Vagina (tissue), 1 donor: ENCODE measurements around the gene SGO1.

GRCh38 chr3:16493640-16494058, 19.9 kb downstream of the RFTN1 start:
- PRO-cap, result no peak
- RAMPAGE, long total RNA, result no peak

GRCh38 chr3:16511741-16512443, 1.6 kb downstream of the RFTN1 start:
- PRO-cap, result no peak
- RAMPAGE, long total RNA, result no peak

DNA sequence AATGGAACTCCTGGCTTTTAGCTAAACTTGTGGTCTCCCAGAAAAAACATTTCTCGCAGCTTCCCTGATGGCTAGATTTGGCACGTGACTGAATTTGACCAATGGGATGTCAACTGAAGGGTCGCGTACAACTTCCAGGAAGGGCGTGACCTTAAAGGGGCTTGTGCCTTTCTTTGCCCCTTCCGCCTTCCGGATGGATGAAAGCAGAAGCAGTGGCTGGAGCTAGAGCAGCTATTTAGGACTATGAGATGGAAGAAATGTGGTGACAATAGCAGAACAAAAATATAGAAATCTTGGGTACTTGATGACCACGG, 22.6 kb upstream of the RFTN1 start:
- PRO-cap, result no peak
- RAMPAGE, long total RNA, result no peak

GRCh38 chr3:16801169-16801587, 83.6 kb upstream of the PLCL2 start:
- PRO-cap, result no peak
- RAMPAGE, long total RNA, result no peak

DNA sequence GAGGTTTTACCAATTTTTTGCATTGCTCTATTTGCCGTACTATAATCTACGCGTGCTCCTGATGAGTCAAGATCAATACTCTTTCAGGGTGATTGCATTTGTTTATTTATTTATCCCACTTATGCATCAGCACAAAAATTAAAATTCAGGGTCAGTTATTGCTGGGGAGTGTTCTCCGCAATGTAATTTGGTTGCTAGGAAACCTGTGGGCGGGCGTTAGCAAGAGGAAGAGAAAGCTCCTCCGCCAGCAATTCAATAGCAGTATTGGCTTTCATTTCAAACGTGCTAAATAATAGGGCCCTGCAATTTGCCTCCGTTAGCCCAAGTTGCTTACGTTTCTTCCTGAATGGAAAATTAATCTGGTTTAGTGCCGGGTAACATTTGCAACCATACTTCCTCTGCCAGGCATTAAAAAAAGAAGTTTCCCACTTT, 35.6 kb upstream of the PLCL2 start:
- PRO-cap, result no peak
- RAMPAGE, long total RNA, result no peak

- PRO-cap, result no peak
- RAMPAGE, long total RNA, result no peak
Observed at GRCh38 chr3:16897191-16897481, 12.4 kb downstream of the PLCL2 start.

DNA sequence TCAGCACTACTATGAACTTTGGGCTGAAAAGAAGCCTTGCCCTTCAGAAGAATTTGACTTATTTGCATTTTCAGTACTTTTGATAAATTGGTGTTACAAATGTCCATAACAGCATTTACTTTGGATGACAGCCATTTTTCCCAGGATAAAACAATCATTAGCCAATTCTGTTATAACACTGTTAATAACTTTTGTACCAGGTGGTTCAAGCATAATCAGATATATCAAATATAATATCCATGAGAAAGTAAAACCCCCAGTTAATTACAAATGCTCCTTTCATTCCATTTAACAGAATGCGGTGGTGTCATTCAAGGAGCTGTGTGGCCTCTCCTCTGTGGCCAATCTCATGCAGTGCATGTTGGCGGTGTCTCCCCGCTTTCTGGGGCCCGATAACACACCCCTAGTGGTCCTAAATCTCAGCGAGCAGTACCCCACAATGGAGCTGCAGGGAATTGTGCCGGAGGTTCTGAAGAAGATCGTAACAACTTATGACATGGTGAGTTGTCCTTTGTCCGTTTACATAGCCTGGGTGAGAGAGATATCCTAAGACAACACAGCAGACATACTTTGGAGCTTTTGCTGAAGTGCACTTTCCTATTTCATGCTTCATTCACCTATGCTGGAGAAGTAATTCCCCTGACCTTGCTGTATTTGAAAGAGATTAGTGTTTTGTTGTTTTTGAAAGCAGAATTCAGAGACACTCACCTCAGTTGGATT, 129.8 kb downstream of the PLCL2 start:
- PRO-cap, result no peak
- RAMPAGE, long total RNA, result start-site peak on the plus strand centred at position 521 of the sequence, 391 bp wide, 19 reads

DNA sequence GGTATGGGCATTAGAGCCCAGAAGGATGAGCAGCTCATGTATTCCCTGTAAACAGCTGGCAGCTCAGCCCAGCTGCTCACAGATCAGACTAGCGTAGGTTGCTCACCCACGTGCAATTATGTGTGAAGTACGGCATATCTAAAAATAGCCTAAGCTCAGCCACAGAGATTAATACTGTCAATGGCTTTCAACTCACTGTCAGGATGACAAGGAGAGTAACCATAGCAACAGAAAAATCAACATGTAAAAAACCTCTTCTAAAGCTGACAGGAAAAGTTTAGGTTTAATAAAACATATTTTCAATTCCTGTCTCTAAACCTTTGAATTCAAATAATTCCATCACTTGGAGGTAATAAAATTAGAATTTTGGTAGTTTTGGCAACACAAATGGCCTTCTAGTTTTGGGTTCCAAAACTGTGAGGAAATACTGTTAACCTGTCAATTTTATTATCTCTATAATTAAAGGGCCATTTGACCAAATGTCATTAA, 295.2 kb downstream of the PLCL2 start:
- PRO-cap, result no peak
- RAMPAGE, long total RNA, result no peak

- PRO-cap, result no peak
- RAMPAGE, long total RNA, result no peak
Observed at GRCh38 chr3:18341093-18341478, 84.1 kb downstream of the SATB1 start.

GRCh38 chr3:18396894-18397185, 28.3 kb downstream of the SATB1 start:
- PRO-cap, result no peak
- RAMPAGE, long total RNA, result no peak

DNA sequence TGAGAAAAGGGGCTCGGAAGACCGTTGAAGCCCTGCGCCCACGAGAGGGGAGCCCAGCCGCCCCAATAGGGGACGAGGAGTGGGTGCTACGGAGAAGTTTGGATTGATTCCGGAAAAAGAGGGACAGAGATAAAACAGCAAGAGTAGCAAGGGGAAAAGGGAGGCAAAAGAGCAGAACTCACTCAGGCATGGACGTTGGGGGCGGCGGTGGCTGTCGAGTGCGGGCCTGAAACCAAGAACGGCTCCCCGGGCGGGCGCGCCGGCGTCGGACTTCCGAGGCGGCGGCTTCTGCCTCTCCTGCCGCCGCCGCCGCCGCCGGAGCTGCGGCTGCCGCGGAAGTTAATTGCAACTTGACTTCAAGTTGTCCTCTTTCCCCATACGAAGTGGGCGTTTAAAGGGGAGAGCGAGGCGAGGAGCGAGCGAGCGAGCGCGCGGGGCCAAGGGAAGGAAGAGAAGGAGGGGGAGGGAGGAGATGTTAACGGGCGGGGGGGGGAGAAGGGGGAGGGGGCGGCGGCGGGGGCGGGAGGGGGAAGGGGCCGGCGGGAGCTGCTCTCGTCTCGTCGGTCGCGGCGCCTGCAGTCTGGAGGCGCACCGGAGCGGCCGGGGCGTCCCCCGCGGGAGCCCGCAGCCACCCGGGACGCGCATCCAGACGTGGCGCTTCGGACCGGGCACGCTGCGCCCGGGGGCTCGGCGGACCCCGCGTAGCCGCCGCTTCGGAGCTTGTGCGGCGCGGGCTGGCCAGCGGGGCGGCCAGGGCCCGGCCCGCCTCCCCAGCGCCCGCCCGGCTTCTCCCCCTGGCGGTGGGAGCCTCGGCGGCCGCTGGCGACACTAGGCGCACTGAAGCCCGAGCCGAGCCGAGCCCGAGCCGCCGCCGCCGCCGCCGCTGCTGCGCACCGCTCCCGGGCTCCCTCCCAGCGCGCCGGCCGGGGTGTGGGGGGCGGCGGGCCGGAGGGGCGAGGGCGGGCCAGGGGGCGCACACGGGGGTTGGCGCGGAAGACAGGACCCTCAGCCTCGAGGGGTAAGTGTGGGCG, 19.6 kb upstream of the SATB1 start:
- PRO-cap, result bidirectional peak, plus-strand start at position 578 of the sequence, minus-strand start at position 329 of the sequence
- RAMPAGE, long total RNA, result no peak

DNA sequence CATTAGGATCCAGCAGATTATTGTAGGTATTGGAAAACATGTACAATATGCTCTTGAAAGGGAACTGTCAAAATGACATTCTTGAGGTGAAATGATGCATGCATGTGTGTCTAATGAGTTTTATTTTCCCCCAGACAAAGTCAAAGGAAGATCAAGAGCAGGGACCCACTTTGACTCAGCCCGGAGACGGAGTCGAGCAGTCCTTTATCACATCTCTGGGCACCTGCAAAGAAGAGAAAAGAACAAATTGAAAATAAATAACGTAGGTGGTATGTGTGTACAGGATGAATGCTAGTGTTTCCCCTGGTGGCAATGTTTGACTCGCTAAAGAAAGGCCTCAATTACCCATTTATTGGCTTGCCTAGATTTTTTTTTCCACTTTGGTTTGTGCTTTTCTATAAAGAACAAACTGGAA, 194.2 kb downstream of the KCNH8 start:
- PRO-cap, result no peak
- RAMPAGE, long total RNA, result no peak

- PRO-cap, result no peak
- RAMPAGE, long total RNA, result no peak
Observed at GRCh38 chr3:20114525-20115093, 71.4 kb downstream of the SGO1 start.

DNA sequence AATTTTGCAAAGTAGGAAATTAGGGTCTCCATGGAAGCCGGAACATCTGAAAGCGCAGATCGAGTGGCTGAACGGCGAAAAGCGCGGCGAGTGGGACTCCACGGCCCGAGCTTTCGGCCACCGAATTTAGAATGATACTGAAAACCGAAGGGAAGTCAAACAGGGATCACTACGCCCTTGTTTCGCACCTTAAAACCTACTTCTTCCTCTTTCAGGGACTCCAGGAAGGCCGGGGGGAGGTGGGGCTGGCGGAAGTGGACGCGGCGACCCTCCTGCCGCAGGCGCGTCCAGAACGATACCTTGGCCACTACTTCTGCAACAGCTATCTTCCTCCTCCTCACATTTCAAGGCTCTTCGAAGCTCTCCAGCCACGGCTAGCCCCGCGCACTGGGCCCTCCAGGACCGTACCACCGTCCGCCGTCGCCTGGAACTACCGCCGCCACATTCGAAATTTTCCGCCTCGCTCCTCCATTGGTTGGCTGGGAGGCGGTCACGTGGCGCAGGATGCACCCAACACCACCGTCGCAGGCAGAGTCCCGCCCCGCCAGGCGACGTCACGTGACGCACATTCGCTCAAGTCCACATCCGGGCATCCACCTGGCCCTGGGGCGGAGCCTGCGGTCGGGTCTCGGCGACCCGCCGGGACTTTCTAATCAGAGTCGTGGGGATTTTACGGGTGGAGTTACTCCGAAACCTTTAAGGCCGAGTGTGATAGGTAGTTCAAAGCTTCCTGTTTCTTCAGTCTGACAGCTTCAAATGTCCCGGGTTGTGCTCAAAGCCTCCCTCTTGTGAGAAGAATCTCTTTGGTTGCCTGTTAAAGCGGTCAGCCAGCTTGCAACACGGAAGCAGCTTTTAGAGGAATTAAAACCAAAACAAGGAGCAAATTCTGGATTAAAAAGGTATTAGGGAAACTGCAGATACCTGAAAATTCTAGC, at the start of gene SGO1:
Gene SGO1 (minus strand): TSS at position 447 of the 935 bp plus-strand sequence.
- PRO-cap, result bidirectional peak, plus-strand start at position 611 of the sequence, minus-strand start at position 447 of the sequence
- RAMPAGE, long total RNA, result start-site peak on the minus strand centred at position 423 of the sequence, 50 bp wide, 30 reads

DNA sequence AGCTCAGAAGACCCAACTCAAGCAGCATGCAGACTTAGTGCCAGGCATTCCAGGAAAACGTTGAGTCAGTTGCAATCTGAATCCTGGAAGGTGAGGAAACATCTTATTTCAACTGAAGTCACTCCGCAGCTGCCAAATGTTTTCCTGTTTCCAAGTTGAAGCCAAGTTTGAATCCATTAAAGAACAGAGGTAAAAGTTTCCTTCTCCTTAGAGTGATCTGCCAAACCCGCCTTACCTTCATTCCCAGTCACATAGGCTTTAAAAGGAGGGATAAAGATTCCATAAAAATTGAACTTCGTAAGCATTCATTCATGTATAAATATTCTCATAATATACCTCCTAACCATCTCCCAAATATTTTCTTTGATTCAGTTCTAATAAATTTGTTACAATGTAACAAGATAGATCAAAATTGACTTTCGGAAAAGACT, 126.3 kb downstream of the ZNF385D start:
- PRO-cap, result unidirectional peak, plus-strand start at position 210 of the sequence
- RAMPAGE, long total RNA, result no peak

DNA sequence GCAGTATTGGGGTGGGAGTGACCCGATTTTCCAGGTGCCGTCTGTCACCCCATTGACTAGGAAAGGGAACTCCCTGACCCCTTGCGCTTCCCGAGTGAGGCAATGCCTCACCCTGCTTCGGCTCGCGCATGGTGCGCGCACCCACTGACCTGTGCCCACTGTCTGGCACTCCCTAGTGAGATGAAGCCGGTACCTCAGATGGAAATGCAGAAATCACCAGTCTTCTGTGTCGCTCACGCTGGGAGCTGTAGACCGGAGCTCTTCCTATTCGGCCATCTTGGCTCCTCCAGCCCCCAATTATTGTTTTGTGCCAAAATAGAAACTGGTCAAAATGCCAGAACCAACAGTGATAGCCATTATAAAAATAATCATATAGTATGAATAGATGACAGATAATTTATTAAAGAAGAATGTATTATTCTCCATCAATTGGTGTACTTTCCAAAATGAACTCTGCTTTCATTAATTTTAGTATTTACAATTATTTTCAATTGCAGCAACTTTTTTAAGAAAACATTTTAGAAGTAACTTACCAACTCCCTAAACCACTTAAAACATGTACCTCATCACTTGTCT, 459.6 kb upstream of the UBE2E2 start:
- PRO-cap, result no peak
- RAMPAGE, long total RNA, result no peak

DNA sequence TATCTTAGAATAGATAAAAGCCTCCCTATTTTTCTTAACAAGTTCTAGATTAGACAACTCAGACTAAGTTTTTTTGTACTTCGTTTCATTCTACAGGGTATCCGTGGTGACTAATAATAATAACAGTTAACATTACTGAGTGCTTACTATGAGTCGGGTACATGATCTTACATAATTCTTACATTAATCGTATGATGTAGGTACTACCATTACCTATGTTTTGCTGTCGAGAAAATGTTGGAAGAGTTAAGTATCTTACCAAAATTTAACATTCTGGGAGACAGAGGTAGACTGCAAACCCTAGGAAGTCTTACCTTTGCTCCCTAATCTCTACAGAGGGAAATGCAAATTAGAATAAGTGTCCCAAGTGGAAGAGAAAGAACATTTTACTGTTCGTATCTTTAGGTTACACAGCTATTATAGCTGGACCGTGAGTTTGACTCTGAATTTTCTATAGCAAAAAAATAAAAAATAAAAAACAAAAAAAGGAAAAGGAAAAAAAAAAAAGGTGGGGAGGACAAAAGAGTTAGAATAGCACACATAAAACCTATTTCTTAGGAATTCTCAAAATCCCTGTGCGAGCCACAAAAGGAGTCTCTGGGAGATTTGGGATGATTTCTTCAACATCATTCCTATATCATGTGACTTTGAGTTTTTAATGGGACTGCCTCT, 60.9 kb downstream of the UBE2E2 start:
- PRO-cap, result no peak
- RAMPAGE, long total RNA, result start-site peak on the plus strand centred at position 248 of the sequence, 109 bp wide, 24 reads

DNA sequence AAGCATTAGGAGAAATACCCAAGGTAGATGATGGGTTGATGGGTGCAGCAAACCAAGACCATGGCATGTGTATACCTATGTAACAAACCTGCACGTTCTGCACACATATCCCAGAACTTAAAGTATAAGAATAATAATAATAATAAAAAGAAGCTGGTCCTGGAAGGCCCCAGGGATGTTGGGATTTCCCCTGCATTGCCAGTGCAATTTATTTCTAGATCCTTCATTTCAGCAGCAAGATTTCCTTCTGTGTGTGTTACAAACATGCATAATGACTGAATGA, 186.9 kb upstream of the UBE2E1 start:
- PRO-cap, result unidirectional peak, plus-strand start at position 145 of the sequence
- RAMPAGE, long total RNA, result no peak

DNA sequence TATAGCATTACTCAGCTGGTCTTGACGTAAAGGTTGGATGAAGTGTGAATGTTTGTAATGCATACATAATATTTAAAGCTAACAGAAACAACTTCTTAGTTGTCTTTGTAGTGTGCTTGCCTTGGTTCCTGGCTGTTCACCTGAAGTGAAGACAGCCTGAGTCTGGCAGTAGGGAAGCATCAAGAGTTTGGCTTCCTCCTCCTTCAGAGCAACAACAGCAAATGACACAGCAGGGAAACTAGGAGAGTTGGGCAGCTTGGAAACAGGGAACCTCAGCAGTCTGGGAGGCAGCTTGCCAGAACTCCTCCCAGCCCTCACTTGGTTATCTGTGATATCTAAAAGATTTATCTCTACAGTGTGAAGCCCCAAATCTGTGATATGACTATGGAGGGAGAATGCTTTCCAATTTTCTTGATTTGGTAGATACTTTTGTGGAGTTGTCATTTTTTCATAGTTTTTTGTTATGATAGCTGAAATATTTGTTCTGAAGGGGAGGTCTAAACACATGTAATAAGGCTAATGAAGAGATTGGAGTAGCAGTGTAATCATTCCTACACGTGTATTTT, 20.6 kb downstream of the UBE2E1 start:
- PRO-cap, result no peak
- RAMPAGE, long total RNA, result no peak

DNA sequence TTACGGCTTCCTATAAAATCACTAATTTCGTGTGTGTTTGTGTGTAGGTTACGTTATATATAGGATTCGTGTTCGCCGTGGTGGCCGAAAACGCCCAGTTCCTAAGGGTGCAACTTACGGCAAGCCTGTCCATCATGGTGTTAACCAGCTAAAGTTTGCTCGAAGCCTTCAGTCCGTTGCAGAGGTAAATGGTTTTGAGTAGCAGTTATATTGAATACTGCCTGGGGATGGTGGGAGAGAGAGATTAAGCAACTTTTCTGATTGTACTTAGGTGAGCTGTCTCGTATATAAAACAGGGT, 1.4 kb downstream of the RPL15 start:
- PRO-cap, result no peak
- RAMPAGE, long total RNA, result no peak